LNCaP clone FGC (cell line): ENCODE measurements around a stretch of chr18.

DNA sequence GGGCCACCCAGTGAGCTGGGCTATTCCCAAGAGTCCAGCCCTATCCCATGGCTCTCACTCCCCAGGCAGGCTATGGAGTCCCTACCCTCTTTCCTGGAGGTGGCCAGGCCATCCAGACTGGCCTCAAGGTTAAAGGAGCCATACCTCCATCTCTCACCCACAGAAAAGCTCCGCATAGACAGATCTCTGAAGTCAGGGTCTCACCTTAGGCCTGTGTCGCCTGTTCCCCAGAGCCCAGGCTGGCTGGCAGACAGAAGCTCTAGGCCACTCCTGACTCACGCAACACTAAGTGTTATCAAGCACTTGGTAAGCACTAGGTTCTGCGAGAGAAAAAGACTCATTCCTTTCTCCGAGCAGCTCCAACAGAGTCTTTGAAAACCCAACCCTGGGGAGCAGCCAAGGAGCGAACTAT, 6.2 kb downstream of the SMAD7 start:
- RRBS, 2 experiments = no CpG with 5 or more reads among the region's 6 CpGs

- RRBS, 2 experiments = no CpG with 5 or more reads among the region's 19 CpGs
Observed at GRCh38 chr18:49031458-49032194, 80.9 kb upstream of the SMAD7 start.

GRCh38 chr18:49629107-49629613, 67.3 kb downstream of the LIPG start:
- RRBS, 2 experiments = no CpG with 5 or more reads among the region's 9 CpGs

- RRBS, 2 experiments = no CpG with 5 or more reads among the region's 12 CpGs
Observed at GRCh38 chr18:49645660-49646370, 84.0 kb downstream of the LIPG start.

DNA sequence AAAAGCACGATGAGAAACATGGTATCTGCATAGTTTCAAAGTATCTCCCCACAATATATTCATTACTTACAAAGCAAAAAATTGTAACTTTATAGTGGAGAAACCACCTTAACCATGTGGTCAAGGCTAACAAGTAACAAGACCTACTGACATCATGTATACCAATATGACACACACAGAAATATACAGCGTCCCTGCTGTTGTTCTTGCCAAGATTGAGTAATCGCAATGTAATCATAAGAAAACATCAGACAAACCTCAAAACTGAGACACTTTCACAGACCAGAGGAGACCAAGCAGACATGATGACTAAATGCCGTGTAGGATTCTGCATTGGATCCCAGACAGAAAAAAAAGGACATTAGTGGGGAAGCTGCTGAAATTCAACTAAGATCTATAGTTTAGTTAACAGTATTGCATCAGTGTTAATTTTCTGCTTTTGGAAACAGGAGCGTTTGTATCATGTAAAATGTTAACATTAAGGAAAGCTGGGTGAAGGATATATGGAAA, 123.0 kb downstream of the ACAA2 start:
- RRBS, 2 experiments = no CpG with 5 or more reads among the region's 5 CpGs

- RRBS, 2 experiments = no CpG with 5 or more reads among the region's 5 CpGs
Observed at GRCh38 chr18:49757066-49757490, 56.3 kb downstream of the ACAA2 start.

DNA sequence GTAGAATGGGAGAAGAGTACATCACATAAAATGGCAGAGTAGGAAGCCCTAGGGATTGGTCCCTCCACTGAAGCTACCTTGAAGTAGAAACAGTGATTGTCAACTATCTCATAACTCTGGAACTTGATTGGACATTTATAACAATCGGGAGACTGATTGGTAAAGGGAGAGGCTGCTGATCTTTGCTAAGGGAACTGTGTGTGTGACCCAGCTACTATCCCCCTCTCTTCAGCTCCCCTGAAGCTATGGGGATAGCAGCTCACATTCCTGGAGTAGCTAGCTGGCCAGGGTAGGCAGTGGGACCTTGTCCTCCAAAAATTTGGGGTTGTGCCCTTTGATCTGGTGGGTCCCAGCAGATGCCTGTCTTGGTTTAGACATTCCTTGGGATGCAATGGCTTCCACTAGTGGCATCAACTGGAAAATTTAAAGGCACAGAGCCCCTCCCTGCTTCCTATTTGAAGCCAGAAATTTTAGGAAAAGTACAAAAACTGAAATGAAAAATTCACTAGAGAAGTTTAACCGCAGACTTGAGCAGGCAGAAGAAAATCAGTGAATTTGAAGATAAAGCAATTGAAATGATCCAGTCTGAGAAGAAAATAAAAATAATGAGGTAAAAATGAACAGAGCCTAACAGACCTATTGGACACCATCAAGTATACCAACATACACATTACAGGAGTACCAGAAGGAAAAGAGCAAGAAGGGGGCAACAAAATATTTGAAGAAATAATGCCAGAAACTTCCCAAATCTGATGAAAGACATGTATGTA, 13.9 kb upstream of the ACAA2 start:
- RRBS, 2 experiments = no CpG with 5 or more reads among the region's 2 CpGs

- RRBS, 2 experiments = 100% methylated on average over 1 of the region's 7 CpGs; no CpG with 5 or more reads in 1 of the 2 experiments
Observed at GRCh38 chr18:49837454-49837852, 24.1 kb upstream of the ACAA2 start.

- RRBS, 2 experiments = no CpG with 5 or more reads among the region's 3 CpGs
Observed at GRCh38 chr18:49875560-49876210, 62.4 kb upstream of the ACAA2 start.

GRCh38 chr18:50079356-50079999, 115.5 kb downstream of the MYO5B start:
- RRBS, 2 experiments = no CpG with 5 or more reads among the region's 6 CpGs

DNA sequence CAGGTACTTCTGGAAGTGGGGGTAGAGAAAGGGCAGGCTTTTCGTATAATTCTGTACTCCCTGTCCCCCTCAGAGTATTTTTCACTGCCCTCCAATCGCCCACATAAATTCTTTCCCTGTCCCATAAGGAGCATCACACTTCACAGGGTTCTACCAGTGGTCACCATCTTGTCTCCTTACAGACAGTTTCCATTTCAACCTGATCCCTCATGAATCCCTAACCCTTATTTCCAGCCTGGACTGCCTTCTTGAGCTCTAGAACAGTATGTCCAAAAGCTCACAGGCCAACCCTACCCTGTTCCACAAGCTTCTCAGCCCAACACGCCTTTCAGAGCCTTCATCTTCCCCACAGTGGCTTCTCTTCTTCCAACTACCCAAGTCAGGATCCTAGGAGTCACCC, 48.1 kb downstream of the MYO5B start:
- RRBS, 2 experiments = no CpG with 5 or more reads among the region's 3 CpGs

GRCh38 chr18:50269095-50269973, 3.0 kb upstream of the CFAP53 start:
- RRBS, 2 experiments = no CpG with 5 or more reads among the region's 14 CpGs

- RRBS, 2 experiments = 11 to 16% methylated on average over 3 to 4 of the region's 22 CpGs
Observed at GRCh38 chr18:50401966-50402524, 27.2 kb downstream of the SKA1 start.

DNA sequence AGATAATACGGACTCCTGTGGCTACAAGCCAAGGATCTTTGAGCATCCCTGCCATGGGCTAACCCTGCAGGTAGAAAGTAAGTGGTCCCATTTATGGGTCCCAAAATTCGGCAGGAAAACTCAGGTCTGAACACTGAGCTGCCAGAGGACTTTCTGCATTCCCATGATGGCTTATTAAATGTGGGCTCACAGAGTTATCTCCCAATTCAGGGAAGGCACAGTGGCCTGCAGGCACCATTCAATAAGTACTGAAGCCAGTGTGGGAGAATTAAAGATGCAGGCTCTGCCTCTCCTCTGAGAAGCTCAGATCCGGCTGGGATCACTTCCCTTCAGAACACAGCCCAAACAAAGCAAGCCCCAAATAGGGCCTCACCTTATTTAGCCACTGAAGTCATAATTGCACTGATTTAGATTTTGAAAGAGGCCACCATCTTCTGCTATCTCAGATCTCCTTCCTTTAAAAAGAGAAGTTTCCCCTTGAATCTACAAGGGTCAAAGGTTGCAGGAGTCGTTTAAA, 94.3 kb downstream of the MAPK4 start:
- RRBS, 2 experiments = no CpG with 5 or more reads among the region's 4 CpGs

- RRBS, 2 experiments = no CpG with 5 or more reads among the region's 9 CpGs
Observed at GRCh38 chr18:50656894-50657580, 97.2 kb downstream of the MAPK4 start.

DNA sequence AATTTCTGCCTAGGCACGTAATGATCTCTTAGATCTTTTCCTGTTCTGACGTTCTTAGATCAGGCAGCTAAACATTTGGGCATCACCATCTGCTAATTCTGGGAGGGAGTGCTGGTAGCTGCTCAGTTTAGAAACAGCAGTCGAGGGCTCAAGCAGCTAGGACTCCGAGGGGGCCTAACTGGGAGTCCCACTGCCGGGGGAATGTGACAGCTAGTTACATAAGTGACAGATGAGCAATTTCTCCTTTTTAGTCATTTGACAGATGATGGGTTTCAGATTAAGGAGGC, 92.8 kb downstream of the MRO start:
- RRBS, 2 experiments = no CpG with 5 or more reads among the region's 5 CpGs

- RRBS, 2 experiments = no CpG with 5 or more reads among the region's 1 CpG
Observed at GRCh38 chr18:50878046-50878316, 937 bp upstream of the ME2 start.

DNA sequence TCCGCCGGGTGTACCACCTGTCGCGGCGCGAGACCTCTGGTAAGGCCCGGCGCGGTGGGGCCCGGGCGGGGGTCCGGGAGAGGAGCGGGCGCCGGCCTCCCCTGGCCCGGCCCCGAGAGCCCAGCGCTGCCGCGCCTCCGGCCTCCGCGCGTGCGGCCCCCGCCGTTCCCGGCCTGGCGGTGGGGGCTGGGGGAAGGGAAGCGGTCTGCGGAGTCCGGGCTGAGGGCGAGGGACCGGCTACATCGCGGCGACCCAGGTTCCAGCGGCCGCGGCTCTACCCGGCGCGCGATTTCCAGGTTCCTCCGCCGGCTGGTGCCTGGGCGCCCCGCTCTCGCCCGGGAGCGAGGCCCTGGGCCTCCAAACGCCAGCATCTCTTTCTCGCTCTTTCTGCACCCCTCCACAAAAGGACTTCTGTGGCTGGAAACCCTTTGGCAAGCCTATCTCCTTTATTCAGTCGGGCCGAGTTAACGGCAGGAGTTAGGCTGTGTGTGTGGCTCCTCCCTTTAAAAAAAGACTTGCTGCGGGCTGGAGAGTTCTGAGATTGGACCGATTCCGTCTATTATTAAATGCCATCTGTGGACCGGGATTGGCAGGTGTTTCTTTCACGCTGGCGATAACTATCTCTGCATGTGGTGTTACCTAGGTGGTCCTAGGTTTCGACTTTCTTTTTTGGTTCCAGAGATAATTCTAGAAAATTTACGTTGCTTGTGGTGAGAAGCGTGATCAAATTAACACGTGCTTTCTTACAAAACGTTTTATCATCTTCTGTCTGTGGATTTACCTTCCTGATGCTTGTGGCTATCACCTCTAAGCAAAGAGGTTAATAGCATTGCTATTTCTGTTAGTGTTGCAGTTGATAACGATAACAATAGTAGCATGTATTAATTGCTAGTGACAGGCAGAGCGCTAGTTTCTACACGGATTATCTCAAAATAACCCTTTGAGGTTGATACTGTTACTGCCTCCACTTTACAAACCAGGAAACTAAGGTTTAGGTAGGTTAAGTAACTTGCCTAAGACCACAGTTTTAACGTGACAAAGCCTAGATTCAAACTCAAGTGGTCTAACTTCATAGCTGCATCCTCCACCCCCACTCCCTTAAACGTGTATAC, 708 bp downstream of the ME2 start:
- RRBS, 2 experiments = 1 to 2% methylated on average over 20 of the region's 72 CpGs

DNA sequence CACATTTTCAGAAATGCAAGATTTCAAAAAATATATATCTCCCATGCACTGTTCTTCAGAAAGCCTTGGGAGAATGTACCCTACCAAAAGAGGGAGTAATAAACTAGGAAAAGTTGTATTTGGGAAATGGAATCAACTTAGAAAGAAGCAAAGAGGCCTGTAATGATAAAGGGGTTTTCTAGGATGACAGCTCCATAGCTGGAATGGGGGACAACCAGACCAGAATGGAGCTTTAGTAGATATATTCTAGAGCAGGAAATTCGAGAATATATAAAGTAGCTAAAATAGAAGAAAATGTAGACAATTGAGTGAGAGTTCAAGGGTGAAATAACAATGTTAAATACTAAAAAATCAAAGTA, 29.3 kb upstream of the ELAC1 start:
- RRBS, 2 experiments = no CpG with 5 or more reads among the region's 1 CpG

GRCh38 chr18:50986641-50986998, 18.8 kb downstream of the ELAC1 start:
- RRBS, 2 experiments = no CpG with 5 or more reads among the region's 2 CpGs